AG09309 (cell line): ENCODE results near the gene CPA4.

DNA sequence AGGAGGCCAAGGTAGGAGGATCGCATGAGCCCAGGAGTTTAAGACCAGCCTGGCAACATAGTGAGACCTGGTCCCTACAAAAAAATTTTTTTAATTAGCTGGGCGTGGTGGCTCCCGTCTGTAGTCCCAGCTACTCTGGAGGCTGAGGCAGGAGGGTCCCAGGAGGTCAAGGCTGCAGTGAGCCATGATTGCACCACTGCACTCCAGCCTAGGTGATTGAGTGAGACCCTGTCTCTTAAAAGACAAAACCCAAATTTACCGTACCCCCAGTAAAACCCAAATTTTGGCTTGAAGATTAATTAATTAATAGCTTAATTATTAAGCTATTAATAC lies 28.7 kb downstream of the NRF1 start:
- RRBS, result no CpG with 5 or more reads among the region's 4 CpGs

DNA sequence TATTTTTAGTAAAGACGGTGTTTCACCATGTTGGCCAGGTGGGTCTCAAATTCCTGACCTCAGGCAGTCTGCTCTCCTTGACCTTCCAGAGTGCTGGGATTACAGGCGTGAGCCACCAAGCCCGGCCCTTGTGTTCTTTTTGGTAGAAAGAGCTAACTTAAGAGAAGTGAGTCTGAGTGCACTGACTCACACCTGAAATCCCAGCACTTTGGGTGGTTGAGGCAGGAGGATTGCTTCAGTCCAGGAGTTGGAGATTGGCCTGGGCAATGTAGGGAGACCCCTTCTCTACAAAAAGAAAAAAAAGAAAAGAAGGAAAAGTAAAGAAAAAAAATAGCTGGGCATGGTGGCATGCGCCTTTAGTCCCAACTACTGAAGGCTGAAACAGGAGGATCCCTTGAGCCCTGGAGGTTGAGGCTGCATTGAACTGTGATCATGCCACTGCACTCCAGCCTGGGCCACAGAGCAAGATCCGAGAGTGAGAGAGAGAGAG lies 94.0 kb downstream of the NRF1 start:
- RRBS, result no CpG with 5 or more reads among the region's 5 CpGs

DNA sequence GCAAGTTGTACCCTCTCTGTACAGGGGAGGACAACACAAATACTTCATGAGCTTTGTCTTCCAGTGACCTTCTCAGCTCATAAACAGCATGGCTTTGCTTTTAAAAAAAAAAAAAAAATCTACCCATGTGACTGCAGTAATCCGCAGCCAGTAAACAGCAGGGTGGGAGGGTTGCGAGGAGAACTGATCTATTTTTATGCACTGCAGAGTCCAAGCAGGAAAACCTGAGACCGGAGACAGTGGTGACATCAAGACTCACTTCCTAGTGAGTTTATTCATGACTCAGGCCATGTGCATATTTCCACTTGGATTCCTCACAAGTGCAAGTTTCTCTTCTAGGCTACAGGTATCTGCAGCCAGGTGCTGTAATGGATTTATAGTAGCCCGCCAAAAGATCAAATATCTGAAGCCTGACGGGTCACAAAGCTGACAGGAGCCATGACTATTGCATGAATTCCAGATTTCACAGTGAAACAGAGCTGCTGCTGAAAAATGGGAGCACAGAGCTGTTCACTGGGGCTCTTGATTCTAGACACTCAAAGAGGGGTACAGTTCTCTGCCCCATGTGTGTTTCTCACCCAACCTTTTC lies 128.0 kb downstream of the NRF1 start:
- RRBS, result no CpG with 5 or more reads among the region's 5 CpGs

GRCh38 chr7:129834315-129835081 lies 118.3 kb downstream of the UBE2H start:
- RRBS, result no CpG with 5 or more reads among the region's 11 CpGs

DNA sequence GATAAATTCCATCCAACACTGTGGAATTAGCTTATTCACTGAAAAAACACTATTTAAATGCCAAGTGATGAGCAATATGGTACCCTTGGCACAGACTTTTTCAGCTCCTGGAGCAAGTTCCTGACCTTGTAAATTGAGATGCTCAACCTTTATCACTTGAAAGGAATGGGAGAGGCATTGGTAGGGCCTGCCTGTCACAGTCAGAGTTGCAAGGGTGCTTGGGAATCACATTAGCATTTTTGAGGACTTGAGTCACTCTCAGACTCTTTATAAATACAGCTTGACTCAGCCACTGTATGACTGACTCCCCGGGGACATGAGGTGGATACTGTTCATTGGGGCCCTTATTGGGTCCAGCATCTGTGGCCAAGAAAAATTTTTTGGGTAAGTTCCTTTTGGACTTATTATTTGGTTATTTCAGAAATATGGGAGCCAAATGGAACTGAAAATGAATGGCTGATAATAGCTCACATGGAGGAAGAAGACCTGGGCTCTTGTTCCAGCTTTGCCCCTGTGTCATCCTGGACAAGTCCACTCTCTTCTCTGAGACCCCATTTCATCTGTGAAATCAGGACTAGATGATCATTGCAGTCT lies at the start of gene CPA4:
TSS of gene CPA4 (plus strand) at position 297 of the 594 bp plus-strand sequence.
- RRBS, result no CpG with 5 or more reads among the region's 1 CpG

DNA sequence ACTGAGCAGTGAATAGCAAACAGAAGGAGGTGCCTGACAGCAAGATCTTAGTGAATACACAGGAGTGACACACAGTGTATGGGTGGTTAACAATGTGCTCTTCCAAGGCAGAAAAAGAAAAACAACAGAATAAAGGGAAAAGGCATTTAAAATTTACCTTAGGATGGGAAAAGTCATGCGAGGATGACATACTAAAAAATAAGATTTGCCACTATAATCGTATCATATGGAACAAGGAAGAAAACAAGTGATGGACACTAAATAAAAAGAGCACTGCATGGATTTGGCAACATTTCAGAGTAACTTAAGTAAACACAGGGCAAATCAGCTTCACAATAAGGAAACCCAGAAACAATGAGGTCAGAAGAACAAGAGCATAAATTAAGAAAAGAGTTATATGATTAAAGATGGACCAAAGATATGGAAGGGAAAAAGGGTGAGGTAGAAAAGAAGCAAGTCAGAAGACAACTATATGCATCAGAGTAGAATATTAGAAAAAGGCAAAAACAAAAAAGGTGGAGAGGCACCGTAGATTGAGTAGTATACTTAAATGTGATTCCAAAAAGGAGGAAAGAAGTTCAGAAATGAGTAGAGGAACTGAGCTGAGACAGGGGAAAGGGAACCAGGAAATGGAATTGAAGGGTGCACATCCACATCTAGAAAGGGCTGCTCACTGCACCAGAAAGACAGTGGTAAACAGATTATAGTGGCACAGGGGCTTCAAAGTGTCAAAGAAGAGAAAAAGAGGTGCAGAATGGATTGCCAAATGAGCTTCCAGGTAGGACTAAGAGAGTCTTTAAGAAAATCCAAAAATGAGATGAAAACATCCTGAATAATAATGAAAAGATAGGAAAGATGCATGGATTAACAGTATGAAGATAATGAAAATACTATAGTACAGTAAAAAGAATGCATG lies 29.8 kb downstream of the MEST start:
- RRBS, result no CpG with 5 or more reads among the region's 3 CpGs

GRCh38 chr7:130556146-130556521 lies 64.2 kb downstream of the MEST start:
- RRBS, result no CpG with 5 or more reads among the region's 3 CpGs

DNA sequence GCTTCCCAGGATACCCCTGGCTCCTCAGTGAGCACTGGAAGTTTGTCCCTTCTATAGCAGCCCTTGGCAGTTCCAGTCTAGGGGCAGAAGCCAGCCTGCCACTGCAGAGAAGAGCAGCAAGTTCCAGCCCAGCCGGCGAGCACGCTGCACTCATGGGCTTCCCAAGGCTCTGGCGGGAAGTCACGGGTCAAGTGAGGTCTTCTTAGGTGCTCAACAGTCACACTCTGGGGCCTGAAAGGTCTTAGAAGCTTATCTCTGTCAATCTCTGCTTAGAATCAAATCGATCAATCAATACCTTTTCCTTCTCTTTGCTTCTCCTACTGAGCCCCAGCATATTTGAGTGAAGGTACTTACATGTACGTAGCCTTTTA lies 152.4 kb upstream of the KLF14 start:
- RRBS, result no CpG with 5 or more reads among the region's 7 CpGs

GRCh38 chr7:130912604-130913995 lies 179.1 kb upstream of the KLF14 start:
- RRBS, result no CpG with 5 or more reads among the region's 29 CpGs

GRCh38 chr7:130925929-130926803 lies 192.2 kb upstream of the KLF14 start:
- RRBS, result no CpG with 5 or more reads among the region's 17 CpGs

- RRBS, result no CpG with 5 or more reads among the region's 13 CpGs
These were observed 201.6 kb upstream of the KLF14 start for GRCh38 chr7:130935433-130936199.

DNA sequence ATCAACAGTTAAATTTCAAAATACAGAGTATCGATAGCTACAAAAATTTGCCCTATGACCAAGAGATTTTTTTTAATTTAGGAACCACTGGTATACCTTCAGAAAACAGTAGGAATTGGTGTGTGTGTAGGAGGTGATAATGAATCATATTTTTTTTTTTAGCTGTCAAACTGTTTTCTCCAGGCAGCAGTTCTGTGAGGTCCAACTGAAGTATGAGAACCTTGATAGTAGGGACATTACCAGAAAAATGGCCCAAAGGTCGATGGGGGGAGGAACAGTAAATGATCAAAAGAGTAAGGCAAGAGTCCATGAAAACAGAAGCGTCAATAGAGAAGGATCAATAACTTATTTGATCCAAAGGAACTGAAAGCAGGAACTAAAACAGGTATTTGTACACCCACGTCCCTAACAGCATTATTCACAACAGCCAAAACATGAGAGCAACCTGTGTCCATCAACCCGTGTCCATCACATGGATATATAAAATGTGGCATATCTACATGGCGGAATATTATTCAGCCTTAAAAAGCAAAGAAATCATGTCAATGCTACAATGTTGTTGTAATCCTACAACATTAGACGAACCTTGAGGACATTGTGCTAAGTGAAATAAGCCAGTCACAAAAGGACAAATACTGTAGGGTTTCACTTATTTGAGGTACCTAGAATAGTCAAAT lies 213.8 kb upstream of the KLF14 start:
- RRBS, result no CpG with 5 or more reads among the region's 7 CpGs

DNA sequence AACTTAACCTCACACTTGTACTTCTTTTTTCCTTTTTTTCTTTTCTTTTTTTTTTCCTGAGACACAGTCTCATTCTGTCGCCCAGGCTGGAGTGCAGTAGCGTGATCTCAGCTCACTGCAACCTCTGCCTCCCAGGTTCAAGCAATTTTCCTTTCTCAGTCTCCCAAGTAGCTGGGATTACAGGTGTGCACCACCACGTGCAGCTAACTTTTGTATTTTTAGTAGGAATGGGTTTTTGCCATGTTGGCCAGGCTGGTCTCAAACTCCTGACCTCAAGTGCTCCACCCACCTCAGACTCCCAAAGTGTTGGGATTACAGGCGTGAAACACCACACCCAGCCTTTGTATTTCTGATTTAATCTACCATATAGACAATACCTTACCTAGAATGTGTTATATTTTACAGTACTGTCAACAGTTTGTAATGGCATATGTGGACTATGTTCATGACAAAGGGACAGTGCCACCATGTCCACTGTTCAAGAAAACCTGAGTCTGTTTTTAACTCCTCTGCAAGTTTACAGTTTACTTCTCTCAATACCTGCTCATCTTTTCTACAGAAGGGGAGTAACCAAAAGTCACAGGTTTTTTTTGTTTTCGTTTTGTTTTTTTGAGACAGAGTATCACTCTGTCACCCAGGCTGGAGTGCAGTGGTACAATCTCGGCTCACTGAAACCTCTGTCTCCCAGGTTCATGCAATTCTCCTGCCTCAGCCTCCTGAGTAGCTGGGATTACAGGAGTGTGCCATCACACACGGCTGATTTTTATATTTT lies 223.9 kb upstream of the KLF14 start:
- RRBS, result no CpG with 5 or more reads among the region's 7 CpGs

- RRBS, result no CpG with 5 or more reads among the region's 7 CpGs
These were observed 289.4 kb upstream of the MKLN1 start for GRCh38 chr7:131038079-131038934.

GRCh38 chr7:131048607-131049779 lies 278.7 kb upstream of the MKLN1 start:
- RRBS, result no CpG with 5 or more reads among the region's 6 CpGs

DNA sequence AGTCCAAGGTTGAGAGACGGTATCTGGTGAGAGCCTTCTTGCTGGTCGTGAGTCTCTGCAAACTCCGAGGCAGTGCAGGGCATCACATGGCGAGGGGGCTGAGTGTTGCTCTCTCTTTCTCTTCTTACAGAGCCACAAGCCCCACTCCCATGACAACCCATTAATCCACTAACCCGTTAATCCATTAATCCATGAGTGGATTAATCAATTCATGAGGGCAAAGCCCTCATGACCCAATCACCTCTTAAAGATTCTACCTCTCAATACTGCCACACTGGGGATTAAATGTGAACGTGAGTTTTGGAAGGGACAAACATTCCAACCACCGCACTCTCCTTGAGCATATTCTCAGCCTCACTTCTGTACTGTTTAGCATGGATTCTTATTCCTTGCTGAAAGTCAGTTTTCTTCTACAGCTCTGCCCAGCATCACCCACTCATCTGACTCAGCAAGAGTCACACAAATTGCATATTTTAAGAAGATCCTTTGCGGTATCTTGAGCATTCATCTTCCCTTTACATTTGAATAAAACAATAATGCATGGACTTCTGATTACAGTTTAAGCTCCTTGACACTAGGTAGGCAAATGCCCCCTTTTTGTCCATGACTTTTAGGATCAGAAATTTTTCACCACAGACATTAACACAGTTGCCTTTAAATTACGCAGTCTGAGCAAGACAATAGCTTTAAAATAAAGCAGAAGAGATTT lies 251.7 kb upstream of the MKLN1 start:
- RRBS, result no CpG with 5 or more reads among the region's 9 CpGs

DNA sequence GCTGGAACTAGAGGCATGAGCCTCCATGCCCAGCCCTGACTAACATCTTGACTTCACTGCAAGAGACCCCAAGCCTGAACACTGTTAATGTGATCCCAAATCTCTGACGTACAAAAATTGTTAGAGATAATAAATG lies 244.7 kb upstream of the MKLN1 start:
- RRBS, result no CpG with 5 or more reads among the region's 1 CpG

DNA sequence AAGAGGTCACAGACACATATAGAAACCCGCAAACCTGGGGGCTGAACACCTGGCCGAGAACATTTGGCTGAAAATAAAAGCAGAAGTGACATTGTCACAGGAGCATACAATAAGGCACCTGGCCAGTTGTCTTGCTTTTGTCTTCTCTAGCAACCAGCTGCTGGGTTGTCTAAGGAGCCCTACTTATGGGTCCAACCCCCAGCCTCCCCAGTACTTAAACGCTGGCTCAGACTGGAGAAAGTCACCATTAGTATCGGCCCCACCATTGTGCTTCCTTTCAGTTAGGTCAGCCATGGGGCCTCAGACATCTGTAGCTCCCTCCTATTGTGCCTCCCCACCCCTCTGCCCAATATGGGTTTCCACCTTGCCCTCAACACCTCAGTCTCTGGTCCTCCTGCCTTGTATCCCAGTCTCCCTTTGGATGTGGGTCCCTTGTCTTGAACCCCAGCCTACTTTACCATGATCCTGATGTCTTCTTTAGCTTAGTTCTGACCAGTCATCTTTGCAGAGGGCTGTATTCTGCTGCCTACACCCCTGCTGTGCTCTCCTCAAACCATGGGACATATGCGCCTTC lies 203.3 kb upstream of the MKLN1 start:
- RRBS, result no CpG with 5 or more reads among the region's 5 CpGs

DNA sequence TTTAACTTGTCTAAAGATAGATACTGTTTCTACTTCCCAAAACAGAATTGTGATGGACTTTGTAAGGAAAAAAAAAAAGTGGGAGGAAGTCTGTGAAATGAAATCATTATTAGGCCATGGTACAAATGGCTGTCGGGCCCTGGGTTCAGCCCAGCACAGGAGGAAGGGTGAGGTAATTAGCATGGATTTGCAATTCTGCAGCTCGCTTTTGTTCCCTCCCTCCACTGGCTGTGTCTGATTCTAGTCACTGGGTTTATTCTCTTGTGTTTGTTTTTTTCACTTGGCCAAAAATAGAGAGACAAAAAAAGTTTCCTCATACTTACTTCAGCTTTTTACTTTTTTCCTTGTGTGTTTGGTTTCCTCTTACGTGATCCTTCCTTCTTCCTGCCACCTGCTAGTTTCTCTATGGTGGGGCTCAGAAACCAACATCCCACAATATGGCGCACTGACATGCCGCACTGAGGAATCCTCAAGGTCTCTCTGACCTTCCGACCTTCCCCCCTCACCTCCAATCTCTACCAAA lies 108.1 kb upstream of the MKLN1 start:
- RRBS, result no CpG with 5 or more reads among the region's 6 CpGs